ENCODE measurements around the genes CCDC54 and TRAT1.

- PRO-cap: no peak
- RAMPAGE, long total RNA, 2 experiments: no peak in any of the 2 experiments
These were observed 40.9 kb downstream of the CBLB start for GRCh38 chr3:105827797-105828510.

- PRO-cap: no peak
- RAMPAGE, long total RNA, 2 experiments: no peak in any of the 2 experiments
These were observed 40.2 kb downstream of the CBLB start for GRCh38 chr3:105828556-105829043.

- PRO-cap: no peak
- RAMPAGE, long total RNA, 2 experiments: no peak in any of the 2 experiments
These were observed 31.9 kb downstream of the CBLB start for GRCh38 chr3:105836504-105837688.

DNA sequence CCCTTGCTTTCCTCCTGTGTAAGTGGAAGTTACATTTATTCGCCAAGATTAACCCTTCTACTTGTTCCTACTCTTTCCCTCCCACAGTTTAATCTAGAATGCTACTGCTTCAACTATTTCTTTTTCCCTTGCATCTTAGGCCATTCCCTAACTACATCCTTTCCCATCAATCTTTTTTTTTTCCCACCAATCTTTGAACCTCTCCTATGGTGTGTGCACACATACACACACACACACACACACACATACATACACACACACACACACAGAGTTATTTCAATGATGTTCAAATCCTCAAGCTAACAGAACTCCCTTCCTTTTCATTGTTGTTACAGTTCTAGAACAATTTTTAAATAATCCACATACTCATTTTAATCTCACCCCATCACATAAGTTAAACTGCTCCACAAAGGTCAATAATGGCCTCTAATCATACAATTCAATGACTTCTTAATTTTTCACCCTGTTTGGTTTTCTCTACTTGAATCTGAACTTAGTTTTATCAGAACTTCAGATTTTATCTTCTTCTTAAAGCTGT, 7.3 kb downstream of the CBLB start:
- PRO-cap: no peak
- RAMPAGE, long total RNA, 2 experiments: no peak in any of the 2 experiments

DNA sequence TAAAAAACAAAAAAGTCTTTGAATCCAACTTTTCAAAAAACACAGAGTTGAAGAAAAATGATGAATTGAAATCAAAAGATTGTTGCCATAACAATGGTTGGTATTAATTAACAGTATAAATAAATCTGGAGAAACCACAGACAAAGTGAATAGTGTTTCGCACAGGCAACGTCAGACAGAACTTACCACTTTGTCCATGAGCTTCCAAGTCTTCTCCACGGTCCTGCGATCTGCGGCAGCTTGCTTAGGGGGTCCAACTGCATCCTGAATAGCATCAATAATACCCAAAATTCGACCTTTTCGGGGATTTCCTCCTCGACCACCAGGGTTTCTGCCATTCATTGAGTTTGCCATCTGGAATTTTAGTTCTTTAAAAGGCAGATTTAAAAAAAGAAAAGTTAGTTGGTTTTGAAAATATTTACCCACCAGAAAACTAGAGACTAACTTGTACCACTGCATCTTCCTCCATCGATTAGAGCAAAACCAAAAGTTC, 1.5 kb downstream of the CBLB start:
- PRO-cap: bidirectional peak, plus-strand start at position 207 of the sequence, minus-strand start at position 216 of the sequence
- RAMPAGE, long total RNA, 2 experiments: no peak in any of the 2 experiments

- PRO-cap: bidirectional peak, plus-strand start at chr3:105869457, minus-strand start at chr3:105869390
- RAMPAGE, long total RNA, 2 experiments: no peak in any of the 2 experiments
These were observed 659 bp upstream of the CBLB start for GRCh38 chr3:105869338-105870003.

DNA sequence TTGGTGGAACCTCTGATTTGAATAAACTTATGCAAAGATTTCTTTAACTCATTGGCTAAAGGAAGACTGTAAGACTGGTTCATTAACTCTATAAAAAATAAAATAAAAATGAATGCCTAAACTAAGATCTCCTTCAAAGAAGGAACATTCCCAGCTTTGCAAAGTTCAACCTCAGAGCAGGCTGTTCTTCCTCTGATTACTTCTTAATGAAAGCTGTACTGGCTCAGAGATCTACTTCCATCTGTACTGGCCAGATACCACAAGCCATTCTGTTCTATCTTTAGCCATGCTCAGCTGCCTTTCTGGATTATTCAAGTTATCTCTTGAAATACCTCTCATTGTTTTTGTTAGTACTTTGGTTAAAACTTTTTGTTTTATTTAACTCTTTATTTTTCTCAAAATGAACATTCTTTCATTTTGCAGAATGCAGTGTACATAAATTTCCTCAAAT, 537.4 kb upstream of the CCDC54 start:
- PRO-cap: no peak
- RAMPAGE, long total RNA, 2 experiments: no peak in any of the 2 experiments

DNA sequence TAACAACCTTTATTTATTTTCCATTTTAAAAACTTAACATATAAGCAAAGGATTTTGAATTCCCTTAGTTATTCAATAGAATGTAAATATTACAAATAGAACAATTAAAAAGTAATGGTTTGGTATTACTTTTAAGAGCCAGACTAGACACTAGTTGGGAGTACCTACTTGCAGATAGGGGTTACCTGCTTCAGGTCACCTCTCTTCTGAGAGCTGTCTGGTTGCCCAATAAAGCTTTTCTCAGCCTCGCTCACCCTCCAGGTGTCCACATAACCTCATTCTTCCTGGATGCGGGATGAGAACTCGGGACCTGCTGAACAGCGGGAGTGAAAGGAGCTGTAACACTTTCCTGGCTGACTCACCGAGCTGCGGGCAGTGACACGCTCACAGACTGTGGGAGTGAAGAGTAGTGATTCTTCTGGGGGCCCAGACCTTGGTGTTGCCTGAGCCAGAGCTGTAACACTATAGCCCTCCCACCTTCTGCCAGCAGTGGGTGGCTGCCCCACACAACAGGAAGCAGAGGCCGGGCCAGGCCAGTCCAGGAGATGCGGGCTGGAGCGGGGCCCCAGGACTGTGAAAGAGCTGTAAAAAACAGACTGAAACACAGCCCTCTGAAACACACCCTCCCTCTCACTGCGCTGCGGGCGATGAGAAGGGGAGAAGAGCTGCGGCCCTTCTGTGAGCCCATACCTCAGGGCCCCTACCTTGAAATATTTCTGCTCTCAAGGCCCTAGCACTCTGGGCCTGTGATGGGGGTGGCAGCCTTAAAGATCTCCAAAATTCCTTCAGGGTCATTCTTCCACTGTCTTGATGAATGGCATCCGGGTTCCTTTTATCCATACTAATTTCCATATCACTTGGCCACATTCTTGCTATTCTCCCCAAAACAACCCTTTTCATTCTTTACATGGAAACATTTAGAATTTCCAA, 464.1 kb upstream of the CCDC54 start:
- PRO-cap: no peak
- RAMPAGE, long total RNA, 2 experiments: no peak in any of the 2 experiments

DNA sequence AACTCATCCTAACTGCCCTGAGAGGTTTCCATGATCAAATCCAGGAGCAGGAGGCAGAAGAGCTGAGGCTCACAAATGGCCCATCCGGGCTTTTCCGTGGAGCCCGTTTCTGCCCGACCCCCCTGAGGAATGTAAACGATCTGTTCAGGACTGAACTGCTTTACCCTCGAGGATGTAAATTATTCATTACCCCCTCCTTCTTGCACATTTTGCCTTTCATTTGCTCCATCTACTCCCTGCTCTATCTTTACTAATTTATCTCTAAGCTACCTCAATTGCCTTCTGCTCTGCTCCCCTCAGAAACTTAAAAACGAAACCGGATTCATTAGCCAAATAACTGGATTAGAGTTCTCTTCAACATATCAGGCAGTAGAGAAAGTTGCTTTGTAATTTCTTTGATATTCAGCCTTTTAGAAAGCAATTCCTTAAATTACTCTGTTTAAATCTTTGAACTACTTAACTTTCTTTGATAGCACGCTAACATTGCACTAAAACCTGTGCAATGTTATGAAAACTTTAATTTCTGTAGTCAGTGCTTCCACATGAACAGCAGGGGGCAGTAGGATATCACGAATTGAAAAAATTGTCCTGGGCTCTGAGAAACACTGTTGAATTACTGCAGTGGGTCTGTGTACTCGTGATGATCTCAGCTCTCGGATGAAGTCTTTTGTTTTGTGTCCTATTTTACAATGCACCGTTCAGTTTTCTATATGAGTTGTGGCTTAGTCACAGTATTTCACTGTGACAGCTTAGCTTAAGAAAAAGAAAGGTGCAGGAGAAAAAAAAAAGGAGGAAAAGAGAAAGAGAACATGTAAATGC, 141.5 kb upstream of the CCDC54 start:
- PRO-cap: no peak
- RAMPAGE, long total RNA, 2 experiments: no peak in any of the 2 experiments

- PRO-cap: no peak
- RAMPAGE, long total RNA, 2 experiments: no peak in any of the 2 experiments
These were observed 113.9 kb upstream of the CCDC54 start for GRCh38 chr3:107263196-107263969.

DNA sequence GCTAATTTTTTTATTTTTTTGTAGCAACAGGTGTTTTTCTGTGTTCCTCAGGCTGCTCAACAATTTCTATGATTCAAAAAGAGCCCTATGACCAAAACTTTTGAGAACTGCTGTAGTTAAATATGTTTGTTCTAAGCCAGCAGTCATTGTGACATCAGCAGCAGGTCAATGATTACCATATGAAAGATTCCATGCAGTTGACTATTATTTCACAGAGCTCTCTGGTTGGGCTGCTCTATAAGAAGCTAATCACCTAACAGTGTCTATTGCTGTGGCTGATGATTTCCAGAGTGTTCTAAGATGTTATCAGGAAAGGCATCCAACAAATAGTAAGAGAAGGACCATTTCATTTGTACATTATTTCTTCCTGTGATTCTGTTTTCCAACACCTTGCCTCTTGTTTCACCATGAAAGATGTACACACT, at the start of gene CCDC54:
Gene CCDC54 (plus strand): TSS at position 266 of the 425 bp plus-strand sequence.
- PRO-cap: no peak
- RAMPAGE, long total RNA, 2 experiments: no peak in any of the 2 experiments

DNA sequence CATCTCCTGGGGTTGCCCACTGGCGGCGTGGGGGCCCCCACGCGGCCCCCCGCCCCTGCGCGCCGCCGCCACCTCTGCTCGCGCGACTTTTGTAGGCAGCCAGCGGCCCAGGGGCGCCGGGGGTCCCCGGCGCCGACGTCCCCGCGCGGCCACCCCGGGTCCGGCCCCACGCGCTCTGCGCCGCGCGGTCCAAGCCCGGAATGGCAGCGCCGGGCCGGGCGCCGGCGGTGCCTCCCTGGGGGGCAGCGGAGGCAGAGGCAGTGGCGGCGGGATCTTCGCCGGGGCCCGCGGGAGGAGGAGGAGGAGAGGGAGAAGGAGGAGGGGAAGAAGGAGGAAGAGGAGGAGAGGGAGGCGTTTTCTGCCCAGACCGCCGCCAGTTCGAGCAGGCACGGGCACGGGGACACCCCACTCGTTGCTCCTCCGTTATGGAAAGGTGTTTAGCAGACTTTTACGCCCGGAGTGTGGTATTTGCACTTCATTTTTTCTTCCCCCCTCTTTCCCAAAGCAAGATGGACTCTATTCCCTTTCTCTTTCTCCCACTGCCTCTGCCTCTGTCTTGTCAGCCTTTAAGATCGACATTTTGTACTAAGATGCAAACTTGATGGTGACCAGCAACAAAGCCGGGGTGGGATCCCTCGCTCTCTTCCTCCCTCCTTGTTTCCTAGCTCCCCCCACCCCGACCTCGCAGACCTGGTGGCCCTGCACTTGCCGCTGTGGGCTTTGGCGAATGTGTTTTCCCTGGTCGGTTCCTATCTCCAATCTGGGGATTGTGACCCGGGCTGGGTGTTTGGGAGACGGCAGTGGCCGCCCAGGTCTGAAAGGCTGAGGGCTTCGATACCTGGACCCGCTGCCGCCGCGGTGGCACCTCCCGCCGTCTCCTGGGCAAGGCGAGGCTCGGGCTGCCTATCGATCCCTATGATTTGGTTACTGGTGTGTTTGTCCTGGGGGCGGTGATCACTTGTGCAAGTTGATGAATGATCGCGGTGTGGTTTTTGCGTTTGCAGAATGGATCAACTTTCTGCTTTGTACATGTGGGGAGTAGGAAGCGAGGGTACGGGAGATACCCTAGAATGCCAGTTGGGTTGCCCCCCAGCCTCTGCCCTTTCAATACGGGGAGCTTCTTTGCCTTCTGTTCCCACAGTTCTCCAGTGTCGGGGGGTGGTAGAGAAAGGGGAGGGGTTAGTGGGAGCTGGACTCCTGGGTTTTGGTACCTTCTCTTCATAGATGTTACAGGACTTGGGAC, 2.7 kb downstream of the BBX start:
- PRO-cap: bidirectional peak, plus-strand start at position 376 of the sequence, minus-strand start at position 177 of the sequence
- RAMPAGE, long total RNA, 2 experiments: no peak in any of the 2 experiments

- PRO-cap: no peak
- RAMPAGE, long total RNA, 2 experiments: no peak in any of the 2 experiments
These were observed 238.4 kb downstream of the BBX start for GRCh38 chr3:107760987-107761682.

- PRO-cap: no peak
- RAMPAGE, long total RNA, 2 experiments: no peak in any of the 2 experiments
These were observed 257.7 kb downstream of the CD47 start for GRCh38 chr3:107833143-107833558.

DNA sequence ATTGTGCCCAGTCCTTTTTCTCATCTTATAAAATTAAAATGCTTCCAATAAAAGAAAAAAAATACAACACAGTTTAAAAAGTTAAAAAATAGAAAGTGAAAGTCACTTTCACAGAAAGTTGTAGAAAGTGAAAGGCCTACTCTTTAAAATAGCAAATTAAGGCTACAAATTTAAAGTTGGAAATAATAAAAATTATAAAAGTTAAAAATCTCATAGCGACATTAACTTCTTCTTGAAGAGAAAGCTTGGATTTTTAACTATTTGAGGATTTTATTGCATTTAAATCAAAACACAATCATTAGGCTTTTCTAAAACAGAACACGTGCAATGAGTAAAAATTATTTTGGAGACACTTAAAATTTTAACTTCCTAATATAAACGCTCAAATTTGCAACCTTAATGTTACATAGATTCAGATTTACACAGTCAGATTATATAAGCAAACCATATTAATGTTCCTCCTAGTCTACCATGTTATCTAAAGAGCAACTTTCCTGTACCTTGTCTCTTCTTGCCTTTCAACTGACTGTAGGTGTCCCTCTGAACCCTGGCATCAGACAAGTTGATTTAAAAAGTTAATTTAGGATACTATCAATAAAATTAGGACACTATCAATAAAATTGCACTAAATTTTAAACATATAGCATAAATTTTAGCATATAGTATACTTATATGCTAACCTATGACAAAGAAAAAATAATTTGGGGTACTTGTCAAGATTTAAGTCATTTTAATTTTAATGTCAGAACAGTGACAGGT, 35.6 kb downstream of the CD47 start:
- PRO-cap: no peak
- RAMPAGE, long total RNA, 2 experiments: no peak in any of the 2 experiments

DNA sequence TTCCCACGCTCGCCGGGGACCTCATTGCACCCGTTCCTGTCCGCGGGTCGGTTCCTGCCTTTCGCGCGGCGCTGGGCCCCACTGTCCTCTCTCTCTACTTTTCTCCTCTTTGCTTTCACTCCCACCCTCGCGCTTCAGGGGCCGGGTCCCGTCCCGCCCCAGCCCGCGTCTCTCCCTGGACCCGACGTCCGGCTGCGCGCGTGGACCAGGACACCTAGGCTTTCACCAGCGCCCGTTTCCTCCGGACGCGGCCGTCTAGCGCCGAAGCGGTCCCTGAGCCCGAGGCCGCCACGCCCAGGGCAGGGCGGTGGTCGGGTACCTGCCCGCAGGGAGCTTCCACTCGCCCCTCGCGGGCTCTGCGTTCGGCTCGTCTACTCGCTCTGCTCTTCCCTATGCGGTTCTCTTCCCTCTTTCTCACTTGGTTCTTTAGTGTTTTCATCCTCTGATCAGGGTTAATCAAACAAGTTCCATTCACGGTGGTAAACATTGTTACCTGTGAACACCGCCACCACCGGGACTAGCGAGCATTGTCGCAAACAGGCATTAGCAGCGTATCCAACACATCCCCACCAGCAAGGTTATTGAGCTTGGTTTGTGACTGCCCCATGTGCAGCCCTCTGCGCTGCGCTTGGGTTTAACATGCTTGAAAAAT, 614 bp upstream of the CD47 start:
- PRO-cap: unidirectional peak, minus-strand start at position 257 of the sequence
- RAMPAGE, long total RNA, 2 experiments: no peak in any of the 2 experiments

- PRO-cap: no peak
- RAMPAGE, long total RNA, 2 experiments: no peak in any of the 2 experiments
These were observed at the start of gene TRAT1 for GRCh38 chr3:108822532-108822991. Gene TRAT1 (plus strand): TSS chr3:108822786.

DNA sequence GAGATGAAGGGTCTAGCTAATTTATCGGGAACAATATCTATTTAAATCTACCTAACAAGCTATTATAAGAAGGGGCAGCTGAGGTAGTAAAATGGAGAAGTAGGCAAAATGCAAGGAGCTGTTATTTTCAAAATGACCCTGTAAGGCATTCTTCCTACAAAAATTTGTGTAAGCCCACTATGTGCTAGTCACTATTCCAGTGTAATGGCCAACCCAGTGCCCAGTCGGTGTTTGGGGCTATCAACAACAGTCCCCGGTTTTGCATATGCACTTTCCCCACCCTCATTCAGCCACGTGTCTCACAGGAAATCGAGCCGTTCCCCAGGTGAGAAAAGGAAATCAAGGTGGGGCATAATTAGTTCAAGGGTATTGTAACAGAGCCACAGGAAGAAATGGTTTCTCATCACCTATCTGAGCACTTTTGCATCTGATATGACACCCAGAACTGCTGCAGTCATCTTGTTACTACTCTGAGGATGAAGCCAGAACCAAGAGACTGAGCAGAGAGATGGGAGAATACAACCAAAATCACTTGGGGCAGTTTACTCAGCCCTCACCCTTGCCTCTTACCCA, 40.2 kb downstream of the TRAT1 start:
- PRO-cap: no peak
- RAMPAGE, long total RNA, 2 experiments: no peak in any of the 2 experiments

DNA sequence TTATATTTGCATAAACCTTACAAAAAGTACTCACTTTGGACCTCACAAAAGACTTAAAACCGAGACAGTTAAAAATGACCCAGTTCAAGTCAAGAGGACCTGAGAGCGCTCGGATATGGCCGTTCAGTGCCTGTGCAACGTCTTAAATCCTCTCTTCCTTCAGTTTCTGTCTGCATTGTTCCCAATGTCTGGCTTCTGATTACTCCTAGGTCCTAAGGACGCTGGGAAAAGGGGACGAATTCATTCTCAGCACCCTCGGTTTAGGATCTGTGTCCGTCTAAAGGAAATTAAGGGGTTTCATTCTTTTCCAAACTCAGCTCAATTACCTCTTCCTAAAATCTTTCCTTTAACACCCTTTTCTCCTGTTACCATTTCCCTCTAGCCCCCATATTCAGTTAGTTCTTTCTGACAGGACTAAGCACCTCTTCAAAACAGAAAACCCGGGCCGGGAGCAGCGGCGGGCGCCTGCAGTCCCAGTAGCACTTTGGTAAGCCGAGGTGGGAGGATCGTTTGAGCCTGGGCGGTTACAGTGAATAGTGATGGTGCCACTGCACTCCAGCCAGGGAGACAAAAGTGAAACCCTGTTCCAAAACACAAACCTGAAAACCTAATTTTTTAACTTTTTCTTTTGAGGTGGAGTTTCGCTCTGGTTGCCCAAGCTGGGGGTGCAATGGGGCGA, 920 bp downstream of the DPPA4 start:
- PRO-cap: no peak
- RAMPAGE, long total RNA, 2 experiments: no peak in any of the 2 experiments

- PRO-cap: no peak
- RAMPAGE, long total RNA, 2 experiments: no peak in any of the 2 experiments
These were observed 365.1 kb upstream of the NECTIN3 start for GRCh38 chr3:110706525-110706926.

All from breast epithelium (tissue), 2 donors.